ENCODE measurements around the genes CAPRIN2, AMN1 and BICD1.

DNA sequence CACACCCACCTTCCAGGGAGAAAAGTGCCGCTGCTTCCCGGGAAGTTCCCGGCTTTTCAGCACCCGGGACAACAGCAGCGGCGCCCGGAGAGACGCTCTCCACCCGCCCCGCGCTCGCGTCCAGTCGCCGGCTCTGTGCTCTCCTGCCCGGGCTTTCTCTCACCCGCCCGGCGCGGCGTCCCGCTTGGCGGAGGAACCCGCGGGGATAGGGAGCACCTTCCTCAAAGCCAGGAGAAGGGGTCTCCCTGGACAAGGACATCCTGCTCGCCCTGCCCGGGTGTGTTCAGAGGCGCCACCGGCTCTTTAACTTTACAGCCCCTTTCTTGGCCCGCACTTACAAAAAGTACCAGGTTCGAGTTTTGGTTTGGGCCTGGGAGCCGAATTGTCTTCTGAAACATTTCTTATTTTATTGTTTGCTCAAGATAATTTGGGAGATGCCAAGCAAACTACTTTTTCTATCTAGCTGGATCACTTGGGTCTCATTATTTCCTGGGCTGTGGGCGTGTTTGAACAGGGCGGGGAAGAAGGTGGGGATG is 625 bp upstream of the TMTC1 start:
CAGE:
- cytosol, long polyA minus RNA = no peak
- cytosol, long polyA plus RNA = no peak
- long polyA plus RNA = no peak
- nucleus, long polyA minus RNA = no peak
- nucleus, long polyA plus RNA = no peak

DNA sequence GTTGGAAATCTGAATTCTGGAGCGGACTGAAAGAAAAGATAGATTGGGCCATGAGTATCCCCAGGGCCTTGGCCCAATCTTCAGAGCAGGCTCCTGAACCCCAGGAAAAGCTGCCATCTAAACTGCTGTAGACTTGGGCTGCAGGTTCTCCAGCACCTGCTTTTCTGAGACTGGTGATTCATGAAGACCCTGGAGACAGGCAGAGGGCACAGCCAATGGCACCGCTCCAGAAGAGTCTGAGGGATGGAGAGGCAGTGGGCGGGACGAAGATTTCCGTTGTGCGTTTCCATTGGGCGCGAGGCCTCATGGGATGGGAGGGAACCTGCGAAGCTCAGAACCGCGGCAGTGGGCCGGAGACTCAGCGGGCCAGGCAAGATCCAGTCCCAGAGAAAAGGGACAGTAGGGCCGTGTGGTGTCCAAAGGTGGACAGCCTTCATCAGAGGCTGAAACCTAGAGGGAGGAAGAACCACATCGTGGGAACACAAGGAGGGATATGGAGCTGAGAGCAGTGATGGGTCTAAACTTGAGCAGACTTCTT is 375.1 kb downstream of the IPO8 start:
CAGE:
- cytosol, long polyA minus RNA = no peak
- cytosol, long polyA plus RNA = no peak
- long polyA plus RNA = no peak
- nucleus, long polyA minus RNA = no peak
- nucleus, long polyA plus RNA = no peak

DNA sequence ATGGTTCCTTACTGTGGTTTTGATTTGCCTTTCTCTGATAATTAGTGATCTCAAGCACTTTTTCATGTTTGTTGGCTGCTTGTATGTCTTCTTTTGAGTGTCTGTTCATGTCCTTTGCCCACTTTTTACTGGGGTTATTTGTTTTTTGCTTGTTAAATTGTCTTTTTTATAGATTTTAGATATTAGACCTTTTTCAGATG is 291.2 kb downstream of the IPO8 start:
CAGE:
- cytosol, long polyA minus RNA = no peak
- cytosol, long polyA plus RNA = no peak
- long polyA plus RNA = no peak
- nucleus, long polyA minus RNA = no peak
- nucleus, long polyA plus RNA = no peak

DNA sequence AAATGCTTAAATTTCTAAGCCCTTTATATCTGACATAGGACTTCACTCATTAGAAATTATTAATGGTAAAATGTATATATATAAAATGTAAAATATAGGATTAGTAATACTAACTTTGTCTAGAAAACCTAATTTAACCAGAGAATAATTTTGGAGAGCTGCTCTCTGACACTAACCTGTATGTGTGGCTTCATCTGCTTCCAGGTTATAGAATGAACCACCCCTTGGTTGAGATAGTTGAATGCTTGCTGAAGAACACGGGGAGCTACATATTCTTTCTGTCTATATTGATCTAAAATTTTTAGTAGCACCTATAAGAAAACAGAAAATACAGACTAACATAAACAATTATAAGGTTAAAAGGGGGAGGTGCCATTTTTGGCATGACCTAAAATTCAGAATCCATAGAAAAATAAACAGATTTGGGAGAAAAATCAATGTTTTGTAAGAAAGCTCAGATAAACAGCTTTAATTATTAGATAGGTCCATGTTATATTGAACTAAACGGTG is 24.8 kb downstream of the IPO8 start:
CAGE:
- cytosol, long polyA minus RNA = no peak
- cytosol, long polyA plus RNA = no peak
- long polyA plus RNA = no peak
- nucleus, long polyA minus RNA = no peak
- nucleus, long polyA plus RNA = no peak

DNA sequence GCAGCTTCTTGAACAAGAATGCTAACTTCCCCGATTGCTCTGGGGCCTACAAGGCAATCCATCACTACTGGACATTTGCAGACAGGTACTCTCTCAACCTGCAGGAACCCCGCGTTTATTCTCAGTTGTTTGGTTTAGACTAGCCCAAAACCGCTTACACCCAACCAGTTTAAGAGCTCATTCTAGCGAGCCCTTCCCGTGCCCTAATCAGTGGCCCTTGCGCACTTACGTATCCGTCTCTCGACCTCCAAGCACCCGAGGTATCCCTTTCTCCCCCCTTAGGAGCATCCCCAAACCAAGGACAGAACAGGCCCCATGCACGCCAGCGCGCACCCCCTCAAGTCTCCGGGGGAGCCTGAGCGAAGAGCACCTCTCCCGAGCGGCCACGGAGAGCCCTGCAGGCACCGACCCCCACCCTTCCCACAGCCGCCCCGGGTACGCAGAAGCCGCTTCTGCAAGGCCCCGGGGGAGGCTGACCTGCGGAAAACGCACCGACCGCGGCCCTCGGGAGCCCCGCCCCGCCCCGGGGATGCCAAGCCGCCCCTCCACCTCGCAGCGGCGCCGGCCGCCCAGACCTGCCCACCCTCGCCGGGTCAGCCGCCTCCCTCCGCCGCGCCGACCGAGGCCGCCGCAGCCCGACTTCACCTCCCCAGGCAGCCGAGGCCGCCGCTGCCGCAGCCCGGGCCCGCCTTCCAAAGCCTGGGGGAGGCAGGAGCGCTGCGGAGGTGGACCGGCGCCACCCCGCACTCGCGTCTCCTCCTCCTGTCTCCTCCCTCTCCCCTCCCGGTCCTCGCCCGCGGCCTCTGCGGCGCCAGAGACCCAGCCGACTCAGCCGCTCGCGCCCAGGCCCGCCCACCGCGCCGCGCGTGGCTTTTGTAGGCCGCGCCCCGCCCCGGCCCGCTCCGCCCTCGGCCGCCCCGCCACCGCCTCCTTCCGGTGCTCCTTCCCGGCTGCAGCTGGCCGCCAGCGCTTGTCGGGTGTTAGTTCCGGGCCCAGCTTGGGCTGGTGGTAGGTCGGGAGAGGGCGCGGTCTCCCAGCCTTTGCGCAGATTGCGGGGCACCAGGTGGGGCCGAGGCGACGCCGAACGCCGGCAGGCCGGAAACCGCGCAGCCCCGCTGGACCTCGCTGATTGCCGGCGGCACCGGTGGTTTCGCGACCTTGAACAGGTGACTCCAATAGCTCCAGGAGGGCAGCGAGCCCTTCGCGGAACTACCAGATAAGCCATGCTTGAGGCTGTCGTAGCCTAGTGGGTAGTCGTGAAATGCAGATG is at the start of gene CAPRIN2:
Gene CAPRIN2, minus strand, starts transcription at position 846 of the 1,270 bp plus-strand sequence.
CAGE:
- cytosol, long polyA minus RNA = no peak
- cytosol, long polyA plus RNA = no peak
- long polyA plus RNA = start-site peak on the minus strand centred at position 668 of the sequence, 108 bp wide, 73 and 48 reads in 2 replicates
- nucleus, long polyA minus RNA = start-site peak on the minus strand centred at position 747 of the sequence, 92 bp wide, 18 reads
- nucleus, long polyA plus RNA = start-site peak on the minus strand centred at position 519 of the sequence, 533 bp wide, 153 and 173 reads in 2 replicates

DNA sequence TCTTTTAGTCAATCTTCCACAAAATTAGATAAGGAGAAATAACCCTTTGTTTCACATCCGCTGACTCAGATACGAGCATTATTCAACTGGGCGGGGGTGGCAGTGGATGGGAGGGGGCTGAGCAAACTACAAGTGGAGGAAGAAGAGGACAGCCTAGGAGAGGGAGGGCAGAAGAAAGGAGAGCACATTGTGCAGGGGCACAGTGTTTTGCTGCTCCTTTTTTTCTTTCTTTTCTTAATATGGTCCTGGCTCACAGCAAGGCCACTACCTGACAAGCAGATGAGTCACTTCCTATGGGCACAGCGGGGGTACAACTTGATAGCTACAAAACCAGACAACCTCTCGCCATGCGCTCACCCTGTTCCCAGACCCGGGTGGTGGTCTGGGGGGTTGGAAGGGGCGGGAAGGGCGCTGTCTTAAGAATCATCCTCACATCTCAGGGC is 40.4 kb upstream of the CAPRIN2 start:
CAGE:
- cytosol, long polyA minus RNA = no peak
- cytosol, long polyA plus RNA = no peak
- long polyA plus RNA = no peak
- nucleus, long polyA minus RNA = no peak
- nucleus, long polyA plus RNA = no peak

DNA sequence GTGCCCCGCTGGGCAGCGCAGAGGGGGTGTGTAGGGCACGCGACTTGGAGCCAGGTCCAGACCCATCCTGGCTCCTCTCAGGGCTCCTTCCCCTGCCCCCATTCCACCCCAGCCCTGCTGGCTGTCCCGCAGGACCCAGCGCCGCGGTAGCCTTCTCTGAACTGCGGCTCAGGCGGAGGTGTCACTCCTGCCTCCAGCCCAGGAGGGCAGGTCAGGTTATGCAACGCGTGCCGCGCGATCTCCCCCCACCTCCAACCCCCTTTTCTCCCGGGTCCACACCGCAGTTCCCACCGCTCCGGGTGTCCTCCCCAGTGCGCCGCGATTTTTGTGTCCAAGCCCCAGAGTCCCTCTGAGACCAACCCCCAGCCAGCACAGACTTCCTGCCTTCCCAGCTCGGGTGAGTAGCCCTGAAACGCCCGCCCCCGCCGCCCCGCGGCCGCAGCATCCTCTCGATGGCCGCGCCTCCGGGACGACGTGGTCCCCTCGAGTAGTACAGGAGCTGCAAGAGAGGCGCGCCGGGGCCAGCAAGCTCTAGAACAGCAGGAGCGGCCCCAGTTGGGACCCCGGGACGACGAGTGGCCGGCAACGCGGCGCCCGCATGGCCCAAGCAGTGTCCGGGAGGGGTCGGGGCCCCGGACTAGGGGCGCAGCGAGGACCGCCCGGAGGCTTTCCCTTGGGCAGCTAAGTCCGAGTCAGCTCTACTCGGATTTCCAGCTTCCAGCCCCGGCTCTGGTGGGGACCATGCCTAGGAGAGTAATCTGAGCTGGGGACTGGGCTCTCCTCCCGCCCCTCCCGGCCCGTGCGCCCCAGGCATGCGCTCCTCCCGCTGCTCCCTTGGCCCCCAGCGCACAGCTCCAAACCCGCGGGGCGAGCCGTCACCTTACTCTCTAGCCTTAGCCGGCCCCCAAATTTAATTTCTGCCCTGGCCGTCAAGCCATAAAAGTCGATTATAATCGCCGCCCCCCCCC is 41.4 kb upstream of the CAPRIN2 start:
CAGE:
- cytosol, long polyA minus RNA = start-site peak on the plus strand centred at position 355 of the sequence, 42 bp wide, 8 reads
- cytosol, long polyA plus RNA = no peak
- long polyA plus RNA = no peak
- nucleus, long polyA minus RNA = no peak
- nucleus, long polyA plus RNA = no peak

DNA sequence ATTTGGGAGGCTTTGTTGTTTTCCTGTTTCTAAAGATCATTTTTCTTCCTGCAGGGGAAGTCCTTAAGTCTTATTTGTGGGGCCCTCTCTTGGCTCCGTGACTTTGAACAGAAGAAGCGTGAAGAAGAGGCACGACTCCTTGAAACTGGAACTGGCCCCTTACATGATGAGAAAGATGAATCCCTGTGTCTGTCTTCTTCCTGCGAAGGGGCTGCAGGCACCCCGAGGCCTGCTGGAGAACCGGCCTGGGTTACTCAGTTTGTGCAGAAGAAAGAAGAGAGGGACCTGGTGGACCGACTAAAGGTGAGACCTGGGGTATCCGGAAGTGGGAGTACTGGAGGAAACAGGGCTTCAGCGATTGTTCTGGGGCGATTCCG is 10.1 kb downstream of the DDX11 start:
CAGE:
- cytosol, long polyA minus RNA = no peak
- cytosol, long polyA plus RNA = no peak
- long polyA plus RNA = no peak
- nucleus, long polyA minus RNA = no peak
- nucleus, long polyA plus RNA = no peak

DNA sequence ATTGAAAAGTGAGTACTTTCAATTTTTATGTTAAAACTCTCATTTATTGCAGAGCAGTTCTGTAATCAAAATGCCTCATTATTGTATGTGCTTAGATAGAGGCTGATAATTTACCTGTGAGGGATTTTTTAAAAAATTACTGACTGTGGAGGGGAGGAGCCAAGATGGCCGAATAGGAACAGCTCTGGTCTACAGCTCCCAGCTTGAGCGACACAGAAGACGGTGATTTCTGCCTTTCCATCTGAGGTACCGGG is 89.2 kb downstream of the DDX11 start:
CAGE:
- cytosol, long polyA minus RNA = no peak
- cytosol, long polyA plus RNA = no peak
- long polyA plus RNA = no peak
- nucleus, long polyA minus RNA = no peak
- nucleus, long polyA plus RNA = no peak

DNA sequence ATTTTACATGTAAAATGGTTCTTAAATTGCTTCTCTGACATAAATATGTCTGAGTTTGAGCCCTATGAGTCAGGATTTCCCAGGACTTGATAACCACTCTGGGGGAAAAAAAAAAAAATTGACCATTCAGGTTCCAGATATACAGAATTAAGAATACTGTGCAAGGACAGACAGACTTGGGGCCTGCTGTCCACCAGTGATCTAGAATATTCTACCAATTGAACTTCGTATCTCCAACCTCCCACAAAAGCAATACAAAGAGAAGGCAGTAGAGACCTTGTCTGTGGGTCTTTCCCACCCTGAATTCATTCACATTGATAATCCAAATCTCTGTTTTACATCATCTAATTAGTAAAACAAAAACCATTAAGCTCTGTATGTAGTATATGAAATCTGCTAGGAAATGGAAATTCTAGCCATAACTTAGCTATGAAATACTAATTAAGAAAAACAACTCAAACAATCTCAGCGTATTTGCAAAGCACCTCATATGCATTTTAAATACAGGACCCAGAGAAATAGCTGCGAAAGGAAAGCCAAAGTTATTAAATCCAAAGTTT is 4.0 kb downstream of the SINHCAF start:
CAGE:
- cytosol, long polyA minus RNA = no peak
- cytosol, long polyA plus RNA = no peak
- long polyA plus RNA = no peak
- nucleus, long polyA minus RNA = no peak
- nucleus, long polyA plus RNA = no peak

DNA sequence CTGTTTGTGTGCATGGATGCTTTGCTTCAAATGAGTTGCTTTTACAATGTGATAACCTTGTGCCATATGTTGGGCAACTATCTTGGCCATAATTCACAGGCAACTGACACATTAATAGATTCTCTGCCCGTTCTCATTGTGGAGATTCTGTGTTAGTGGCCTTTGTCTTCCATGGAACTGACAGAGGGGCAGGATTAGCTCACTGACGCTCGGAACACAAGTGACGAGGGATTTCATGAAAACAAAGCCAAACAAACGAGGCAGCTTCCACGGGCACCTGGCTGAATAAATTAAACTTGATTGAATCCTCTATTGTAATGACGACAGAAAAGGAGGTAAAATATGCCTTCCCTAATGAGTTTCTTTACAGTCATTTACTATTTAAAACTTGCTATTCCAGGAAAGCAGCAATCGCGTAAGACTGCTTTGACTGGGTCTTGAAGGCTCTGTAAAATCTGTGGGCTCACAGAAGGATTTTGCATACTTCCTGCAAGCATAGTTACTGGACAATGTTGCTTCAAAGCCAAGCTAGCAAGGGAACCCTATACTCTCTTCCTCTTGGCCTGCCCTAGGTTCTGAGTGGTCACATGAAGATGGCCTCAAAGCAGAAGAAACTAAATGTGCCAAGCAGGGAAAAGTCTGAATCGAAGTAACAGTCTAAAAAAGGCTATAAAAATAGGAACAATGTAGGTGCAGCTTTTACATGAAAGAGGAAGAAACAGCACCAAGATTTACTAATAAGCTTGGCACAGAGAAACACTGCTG is 28.0 kb upstream of the SINHCAF start:
CAGE:
- cytosol, long polyA minus RNA = no peak
- cytosol, long polyA plus RNA = no peak
- long polyA plus RNA = no peak
- nucleus, long polyA minus RNA = no peak
- nucleus, long polyA plus RNA = no peak

CAGE:
- cytosol, long polyA minus RNA = no peak
- cytosol, long polyA plus RNA = no peak
- long polyA plus RNA = no peak
- nucleus, long polyA minus RNA = no peak
- nucleus, long polyA plus RNA = no peak
Measured at GRCh38 chr12:31361961-31362790, 36.2 kb upstream of the SINHCAF start.

CAGE:
- cytosol, long polyA minus RNA = no peak
- cytosol, long polyA plus RNA = no peak
- long polyA plus RNA = no peak
- nucleus, long polyA minus RNA = no peak
- nucleus, long polyA plus RNA = no peak
Measured at GRCh38 chr12:31442662-31442982, 116.7 kb upstream of the SINHCAF start.

GRCh38 chr12:31586630-31587290 is 4.2 kb downstream of the DENND5B start:
CAGE:
- cytosol, long polyA minus RNA = no peak
- cytosol, long polyA plus RNA = no peak
- long polyA plus RNA = no peak
- nucleus, long polyA minus RNA = no peak
- nucleus, long polyA plus RNA = no peak

GRCh38 chr12:31660165-31660457 is 623 bp downstream of the ETFBKMT start:
CAGE:
- cytosol, long polyA minus RNA = no peak
- cytosol, long polyA plus RNA = no peak
- long polyA plus RNA = no peak
- nucleus, long polyA minus RNA = no peak
- nucleus, long polyA plus RNA = no peak

DNA sequence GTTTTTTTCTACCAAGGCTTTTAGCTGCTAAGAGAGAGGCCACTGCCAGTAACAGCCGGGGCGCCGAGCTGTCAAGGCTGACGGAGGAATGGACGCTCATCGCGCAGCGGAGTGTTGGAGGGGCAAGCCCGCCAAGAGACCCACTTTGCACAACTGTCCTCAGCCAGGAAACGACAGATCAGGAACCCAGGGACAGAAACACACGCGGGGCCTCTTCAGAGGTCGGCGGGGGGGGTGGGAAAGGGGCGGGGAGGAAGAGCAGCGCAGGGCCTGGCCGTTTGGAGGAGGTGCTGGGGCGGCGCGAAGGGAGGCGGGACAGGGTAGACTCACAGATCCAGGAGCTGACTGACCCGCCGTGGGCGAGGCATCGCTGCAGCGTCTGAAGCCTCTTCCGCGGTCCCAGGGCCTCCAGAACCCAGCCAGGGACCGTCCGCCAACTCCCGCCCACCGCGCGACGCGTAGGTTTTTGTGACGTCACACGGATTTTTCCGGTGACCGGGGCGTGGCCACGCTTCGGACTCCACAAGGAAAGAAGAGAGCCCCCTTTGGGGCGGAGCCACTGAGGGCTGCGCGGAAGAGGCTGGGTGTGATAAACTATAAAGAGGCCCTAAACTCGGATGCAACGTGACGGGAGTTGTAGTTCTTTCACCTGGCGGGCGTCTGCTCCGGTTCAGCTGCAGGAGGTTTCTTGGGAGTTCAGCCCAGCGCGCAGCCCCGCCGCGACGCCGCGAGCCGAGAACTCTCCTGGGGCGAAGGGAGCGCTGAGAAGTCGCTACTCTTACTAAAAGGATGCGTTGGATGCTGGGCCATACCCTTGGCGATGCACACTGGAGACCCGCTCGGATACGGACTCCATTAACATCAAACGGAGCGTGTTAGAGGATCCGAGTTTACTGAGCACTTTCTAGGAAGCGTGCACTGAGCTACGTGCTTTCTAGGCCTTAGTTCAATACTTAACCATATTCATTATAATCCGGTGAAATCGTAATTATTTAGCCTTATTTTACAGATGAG is at the start of gene AMN1:
Gene AMN1, minus strand, starts transcription at position 381 of the 1,014 bp plus-strand sequence.
CAGE:
- cytosol, long polyA minus RNA = no peak
- cytosol, long polyA plus RNA = no peak
- long polyA plus RNA = no peak
- nucleus, long polyA minus RNA = start-site peak on the minus strand centred at position 435 of the sequence, 51 bp wide, 8 reads
- nucleus, long polyA plus RNA = start-site peak on the plus strand centred at position 628 of the sequence, 7 bp wide, 60 and 54 reads in 2 replicates

GRCh38 chr12:31832980-31833541 is 41.0 kb upstream of the H3-5 start:
CAGE:
- cytosol, long polyA minus RNA = no peak
- cytosol, long polyA plus RNA = no peak
- long polyA plus RNA = no peak
- nucleus, long polyA minus RNA = no peak
- nucleus, long polyA plus RNA = no peak

DNA sequence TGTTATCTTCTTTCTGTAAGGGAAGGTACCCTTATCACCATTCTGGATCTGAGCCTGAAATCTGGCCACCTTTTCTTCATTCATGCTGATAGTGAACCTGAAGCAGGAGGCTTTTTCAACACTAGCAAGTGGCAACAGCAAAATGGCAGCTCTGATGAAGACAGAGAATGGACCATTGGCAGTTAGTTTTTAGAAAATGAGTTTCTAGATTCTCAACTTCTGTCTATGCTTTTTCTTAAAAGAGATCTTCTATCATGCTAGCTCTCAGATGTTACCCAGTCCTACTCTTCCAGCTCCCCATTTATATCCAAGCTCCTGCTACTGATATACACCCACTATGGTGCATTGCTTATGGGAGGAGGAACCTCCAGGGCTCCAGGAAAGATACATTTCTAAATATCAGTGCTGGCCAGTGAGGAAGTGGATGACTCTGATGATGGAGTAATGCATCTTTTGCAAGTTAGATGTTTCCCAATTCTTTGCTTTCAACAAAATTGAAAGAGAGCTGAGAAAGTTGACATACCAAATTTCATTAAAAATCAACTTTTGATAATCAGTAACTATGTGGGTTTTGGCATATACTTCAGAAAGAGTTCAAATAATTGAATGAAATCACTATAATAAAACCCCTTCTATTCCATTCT is 61.3 kb upstream of the H3-5 start:
CAGE:
- cytosol, long polyA minus RNA = no peak
- cytosol, long polyA plus RNA = no peak
- long polyA plus RNA = no peak
- nucleus, long polyA minus RNA = no peak
- nucleus, long polyA plus RNA = no peak

CAGE:
- cytosol, long polyA minus RNA = no peak
- cytosol, long polyA plus RNA = no peak
- long polyA plus RNA = no peak
- nucleus, long polyA minus RNA = no peak
- nucleus, long polyA plus RNA = no peak
Measured at GRCh38 chr12:31874877-31875909, 83.1 kb upstream of the H3-5 start.

CAGE:
- cytosol, long polyA minus RNA = start-site peak on the plus strand at chr12:32106738-32106942, 20 reads
- cytosol, long polyA plus RNA = no peak
- long polyA plus RNA = no peak
- nucleus, long polyA minus RNA = no peak
- nucleus, long polyA plus RNA = no peak
Measured at GRCh38 chr12:32106382-32107262, at the start of gene BICD1. BICD1 (plus strand) TSS chr12:32106847.

Measured in keratinocyte (primary cell).